Ileum (tissue), 1 donor: ENCODE measurements around the gene LAIR1.

DNA sequence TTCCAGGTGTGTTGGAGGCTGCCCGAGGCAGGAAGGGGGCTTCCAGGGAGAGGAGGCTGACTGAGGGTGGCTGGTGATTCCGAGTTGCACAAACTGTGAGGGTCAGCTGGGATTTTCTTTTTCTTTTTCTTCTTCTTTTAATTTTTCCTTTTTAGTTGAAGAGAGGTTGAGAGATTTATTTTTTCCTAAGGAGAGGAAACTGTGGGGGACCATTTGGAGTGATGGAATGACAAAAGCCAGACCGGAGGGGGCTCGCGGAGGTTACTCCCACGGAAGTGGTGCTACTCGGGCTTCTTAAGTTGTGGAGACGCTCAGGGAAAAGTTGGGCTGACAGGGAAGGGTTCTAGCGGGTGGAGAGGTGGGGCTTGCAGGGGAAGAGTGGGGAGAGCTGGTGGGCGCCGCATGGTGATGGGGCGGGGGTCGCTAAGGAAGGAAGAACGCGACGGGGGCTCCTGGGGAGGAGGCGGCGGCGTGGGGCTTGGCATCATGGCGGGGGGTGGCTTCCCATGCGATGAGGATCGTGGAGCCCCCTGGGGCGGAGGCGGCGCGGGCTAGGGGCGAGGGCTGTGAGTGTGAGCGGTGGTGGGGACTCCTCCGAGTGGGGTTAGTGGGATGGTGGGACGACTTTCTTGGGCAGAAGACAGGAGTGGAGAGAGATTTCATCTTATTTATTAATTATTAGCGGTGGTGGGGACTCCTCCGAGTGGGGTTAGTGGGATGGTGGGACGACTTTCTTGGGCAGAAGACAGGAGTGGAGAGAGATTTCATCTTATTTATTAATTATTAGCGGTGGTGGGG lies 754 bp upstream of the CACNG8 start:
- PRO-cap: no peak

DNA sequence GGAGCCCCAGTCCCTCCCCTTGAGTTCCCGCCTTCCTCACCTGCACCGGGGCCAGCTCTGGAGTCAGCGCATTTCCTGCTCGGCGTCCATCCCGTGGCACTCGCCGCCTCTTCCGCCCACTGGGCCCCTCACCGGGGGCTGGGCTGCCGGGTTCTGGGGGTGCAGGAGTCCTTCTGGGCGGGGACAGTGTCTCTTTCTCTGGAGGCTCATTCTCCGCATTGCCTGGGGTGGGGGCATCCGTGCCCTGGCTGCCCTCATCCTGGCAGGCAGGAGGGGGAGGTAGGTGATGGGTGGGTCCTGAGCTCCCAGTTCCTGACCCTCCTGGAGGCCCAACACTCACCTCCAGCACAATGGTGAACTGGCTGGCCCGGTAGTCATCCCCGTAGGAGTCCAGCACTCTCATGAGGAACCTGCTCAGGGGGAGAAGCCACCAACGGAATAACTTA lies 5.4 kb downstream of the NDUFA3 start:
- PRO-cap: no peak

DNA sequence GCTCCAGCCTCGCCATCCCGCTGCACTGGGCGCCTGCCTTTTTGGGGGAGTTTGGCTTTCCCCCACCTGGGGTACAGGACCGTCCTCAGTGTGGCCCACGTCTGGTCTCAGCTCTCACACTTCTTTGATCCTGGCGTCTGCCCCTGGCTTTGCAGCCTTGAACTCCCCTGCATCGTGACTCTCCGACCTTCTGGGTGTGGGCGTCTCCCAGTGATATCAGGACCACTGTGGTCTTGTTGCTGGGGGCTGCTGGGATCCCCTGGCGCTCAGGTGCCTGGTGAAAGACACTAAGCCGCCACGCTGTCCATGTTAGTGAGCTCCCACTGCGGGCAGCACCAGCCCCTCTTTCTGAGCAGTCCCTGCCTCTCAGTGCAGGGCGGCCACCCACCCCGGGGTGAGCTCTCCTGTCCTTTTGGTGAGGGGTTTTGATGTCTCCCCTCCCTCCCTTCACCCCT lies 1.2 kb downstream of the CNOT3 start:
- PRO-cap: no peak

DNA sequence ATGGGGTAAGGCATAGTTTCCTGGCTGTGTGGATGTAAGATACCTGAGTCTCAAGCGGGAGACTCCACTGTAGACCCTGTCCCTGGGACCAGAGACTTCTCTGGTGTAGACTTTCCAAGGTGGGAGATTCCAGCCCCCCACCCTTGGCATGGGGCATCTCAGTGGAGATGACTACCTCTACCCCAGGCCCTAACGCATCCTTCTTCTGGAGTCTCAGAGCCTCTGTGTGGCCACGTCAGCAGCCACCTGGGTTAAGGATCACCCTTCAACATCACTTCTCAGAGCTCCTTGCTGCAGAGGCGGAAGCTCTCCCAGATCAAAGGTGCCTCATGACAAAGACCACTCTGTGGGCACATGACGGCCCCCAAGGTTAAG lies 2.1 kb downstream of the CNOT3 start:
- PRO-cap: no peak

GRCh38 chr19:54304888-54305727 lies 7.9 kb downstream of the LILRA5 start:
- PRO-cap: no peak

GRCh38 chr19:54312470-54312882 lies 490 bp downstream of the LILRA5 start:
- PRO-cap: no peak

GRCh38 chr19:54316608-54317541 lies 3.9 kb upstream of the LILRA5 start:
- PRO-cap: no peak

- PRO-cap: unidirectional peak, minus-strand start at chr19:54364847
These were observed at the start of gene LAIR1 for GRCh38 chr19:54364553-54365325. Gene LAIR1 (minus strand): TSS chr19:54364931.

- PRO-cap: no peak
These were observed 14.2 kb upstream of the LENG8 start for GRCh38 chr19:54434755-54435322.

- PRO-cap: no peak
These were observed 5.5 kb downstream of the LENG8 start for GRCh38 chr19:54454212-54455200.

DNA sequence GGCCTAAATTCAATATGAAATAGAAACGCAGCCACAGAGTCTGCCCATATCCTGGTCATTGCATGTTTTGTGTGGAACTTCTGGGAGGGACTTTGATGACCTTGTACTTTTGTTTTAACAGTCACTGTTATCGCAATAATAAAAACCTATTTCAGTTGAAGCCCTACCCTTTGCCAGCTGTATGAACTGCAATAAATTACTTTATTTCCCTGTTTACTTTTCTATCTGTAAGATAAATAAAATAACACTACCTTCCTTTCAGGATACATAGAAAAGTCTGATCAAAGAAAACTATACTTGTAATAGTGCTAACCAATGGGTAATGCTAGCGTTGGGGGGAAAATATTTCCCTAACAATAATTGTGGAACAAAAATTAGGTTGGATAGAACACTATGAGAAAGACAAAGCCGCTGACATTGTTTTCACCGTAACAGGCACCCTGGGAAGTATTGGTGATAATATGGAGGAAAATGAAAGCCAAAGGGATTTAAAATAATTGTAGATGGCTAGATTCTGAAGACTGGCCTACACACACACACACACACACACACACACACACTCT lies 4.3 kb upstream of the LENG9 start:
- PRO-cap: no peak

- PRO-cap: no peak
These were observed 2.0 kb downstream of the PPP1R12C start for GRCh38 chr19:55115356-55115940.

DNA sequence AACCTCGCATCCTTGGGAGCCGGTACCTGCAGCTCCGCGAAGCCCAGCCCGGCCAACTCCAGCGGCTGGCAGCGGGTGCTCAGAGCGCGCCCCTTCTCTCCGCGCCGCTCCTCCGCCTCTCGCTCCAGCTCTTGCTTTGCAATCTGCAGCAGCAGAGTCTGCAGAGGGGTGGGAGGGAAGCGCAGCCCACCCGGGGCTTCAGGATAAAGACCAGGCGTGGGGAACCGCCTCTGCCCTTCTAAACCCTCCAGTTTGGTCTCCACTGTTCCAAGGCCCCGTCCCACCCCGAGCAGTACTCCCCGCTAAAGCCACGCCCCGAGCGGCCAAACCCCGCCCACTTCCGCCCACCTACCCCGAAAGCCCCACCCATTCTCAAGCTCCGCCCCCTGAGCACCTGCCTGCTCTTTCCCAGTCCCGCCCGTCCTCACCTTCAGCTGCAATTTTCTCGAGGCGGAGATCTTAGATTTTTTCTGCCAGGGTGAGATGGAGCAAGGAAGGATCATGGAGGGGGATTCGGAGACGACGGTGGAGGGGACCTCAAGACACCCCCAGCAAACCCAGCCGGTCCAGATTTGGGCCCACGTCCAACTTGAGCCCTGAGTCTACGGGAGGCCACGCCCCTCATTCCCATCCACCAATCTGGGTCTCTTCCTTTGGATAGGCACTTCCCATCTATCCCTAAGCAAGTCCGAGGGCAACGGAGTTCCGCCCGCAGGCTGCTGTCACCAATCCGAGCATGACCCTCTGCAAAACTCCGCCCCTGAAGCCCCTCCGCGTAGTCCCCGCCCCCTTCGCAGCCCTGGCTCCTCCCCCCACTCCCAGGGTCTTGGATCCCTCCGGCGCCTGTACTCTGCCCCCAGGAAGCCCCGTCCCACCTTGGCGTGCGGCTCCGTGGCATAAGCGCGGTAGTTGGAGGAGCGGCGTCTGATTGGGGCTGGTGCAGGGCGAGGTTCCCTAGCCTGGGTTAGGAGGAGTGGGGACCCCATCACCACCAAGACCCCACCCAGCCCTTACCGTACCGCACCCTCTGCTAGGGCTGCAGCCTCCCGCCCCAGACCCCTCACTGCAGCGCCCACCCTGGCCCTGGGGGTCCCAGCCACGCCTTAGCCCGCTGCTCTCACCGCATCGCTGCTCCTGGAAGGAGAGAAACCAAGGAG lies 979 bp downstream of the TNNI3 start:
- PRO-cap: no peak

DNA sequence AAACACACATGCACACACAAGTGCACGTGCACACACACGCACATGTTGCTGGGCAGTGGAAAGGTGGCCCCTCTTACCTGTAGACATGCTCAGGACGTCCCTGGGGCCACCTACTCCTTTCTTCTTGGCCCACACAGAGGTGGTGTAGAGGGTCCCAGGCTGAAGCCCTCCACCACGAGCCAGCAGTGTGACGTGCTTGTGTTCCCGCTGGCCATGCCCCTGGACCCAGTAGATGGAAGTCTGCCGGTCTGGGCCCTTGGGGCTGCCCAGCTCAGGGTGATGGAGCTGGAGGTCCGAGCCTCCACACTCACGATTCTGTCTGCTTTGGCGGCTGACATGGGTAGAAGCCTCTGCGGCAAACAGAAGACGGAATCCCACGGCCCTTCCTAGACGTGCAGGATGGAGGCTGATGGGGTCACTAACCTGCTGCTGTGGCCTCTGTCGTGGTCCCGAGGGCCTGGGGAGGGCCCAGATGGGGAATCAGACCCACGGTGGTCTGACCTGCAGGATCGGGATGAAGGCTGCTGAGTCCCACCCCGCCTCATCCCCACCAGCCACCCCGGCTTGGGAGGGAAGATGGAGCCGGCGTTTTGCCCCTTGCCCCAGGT lies 4.5 kb downstream of the TMEM86B start:
- PRO-cap: no peak

GRCh38 chr19:55230351-55231304 lies 2.1 kb upstream of the TMEM86B start:
- PRO-cap: no peak

DNA sequence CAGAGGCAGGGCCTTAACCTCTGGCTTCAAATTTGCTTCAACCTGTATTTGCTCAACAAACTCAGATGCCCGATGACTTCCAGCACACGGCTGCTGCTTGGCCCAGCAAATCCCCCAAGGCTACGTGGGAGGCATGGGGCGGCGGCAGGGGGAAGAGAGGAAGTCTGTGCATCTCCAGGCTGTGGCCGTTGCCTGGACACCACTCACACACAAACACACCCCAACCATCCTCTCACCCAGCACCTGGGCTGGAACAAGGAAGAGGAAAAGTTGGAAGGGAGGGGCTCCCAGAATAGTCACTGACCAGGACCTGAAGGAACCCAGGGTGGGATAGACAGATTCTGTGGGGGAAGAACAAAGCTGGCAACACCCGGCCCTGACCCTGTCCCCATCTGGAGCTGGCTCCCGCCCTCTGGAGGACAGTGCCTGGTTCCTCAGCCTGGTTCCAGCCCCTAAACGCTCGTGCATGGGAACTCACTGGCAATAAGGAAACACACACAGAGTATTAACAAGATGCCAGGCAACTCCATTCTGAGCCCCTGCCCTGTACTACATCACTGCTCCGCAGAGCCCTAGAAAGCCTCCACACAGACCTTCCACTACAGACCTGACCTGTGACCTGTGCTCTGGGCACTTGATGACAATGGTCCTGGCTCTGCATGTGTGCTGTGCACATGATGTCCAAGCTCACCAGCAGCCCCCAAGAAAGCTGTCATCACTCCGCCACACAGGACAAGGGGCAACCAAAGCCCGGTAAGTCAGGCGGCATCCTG lies 11.1 kb downstream of the PPP6R1 start:
- PRO-cap: no peak

GRCh38 chr19:55256804-55257079 lies 2.1 kb downstream of the PPP6R1 start:
- PRO-cap: no peak

DNA sequence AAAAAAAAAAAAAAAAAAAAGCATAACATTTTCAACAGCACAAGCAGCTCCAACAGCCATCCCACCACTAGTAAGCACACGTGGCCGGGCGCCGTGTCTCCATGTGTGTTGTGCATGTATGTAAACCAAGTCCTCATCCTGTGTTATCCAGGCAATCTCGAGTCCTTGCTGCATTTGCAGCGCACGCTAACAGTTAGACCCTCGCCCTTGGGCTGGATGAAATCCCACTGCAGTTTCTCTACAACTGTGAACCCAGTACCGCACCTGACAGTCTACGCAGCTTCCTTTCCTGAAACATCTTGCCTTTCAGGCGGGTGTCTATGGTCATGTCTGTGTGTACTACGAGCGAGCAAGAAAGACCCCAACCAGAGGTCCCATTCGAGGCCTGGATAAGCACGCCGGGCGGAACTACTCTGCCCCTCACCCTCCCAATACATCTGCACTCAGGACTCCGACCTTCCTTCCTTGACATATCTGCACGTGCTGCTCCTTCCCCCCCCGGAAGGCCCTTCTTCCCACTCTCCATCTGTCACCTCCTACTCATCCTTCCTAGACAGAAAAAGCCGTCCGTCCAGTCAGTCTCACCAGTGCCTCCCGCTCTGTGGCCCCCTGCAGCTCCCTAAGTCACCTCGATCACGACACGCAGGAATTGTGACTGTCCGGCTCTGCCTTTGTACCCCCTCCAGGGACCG lies 1.6 kb downstream of the PPP6R1 start:
- PRO-cap: unidirectional peak, plus-strand start at position 556 of the sequence

DNA sequence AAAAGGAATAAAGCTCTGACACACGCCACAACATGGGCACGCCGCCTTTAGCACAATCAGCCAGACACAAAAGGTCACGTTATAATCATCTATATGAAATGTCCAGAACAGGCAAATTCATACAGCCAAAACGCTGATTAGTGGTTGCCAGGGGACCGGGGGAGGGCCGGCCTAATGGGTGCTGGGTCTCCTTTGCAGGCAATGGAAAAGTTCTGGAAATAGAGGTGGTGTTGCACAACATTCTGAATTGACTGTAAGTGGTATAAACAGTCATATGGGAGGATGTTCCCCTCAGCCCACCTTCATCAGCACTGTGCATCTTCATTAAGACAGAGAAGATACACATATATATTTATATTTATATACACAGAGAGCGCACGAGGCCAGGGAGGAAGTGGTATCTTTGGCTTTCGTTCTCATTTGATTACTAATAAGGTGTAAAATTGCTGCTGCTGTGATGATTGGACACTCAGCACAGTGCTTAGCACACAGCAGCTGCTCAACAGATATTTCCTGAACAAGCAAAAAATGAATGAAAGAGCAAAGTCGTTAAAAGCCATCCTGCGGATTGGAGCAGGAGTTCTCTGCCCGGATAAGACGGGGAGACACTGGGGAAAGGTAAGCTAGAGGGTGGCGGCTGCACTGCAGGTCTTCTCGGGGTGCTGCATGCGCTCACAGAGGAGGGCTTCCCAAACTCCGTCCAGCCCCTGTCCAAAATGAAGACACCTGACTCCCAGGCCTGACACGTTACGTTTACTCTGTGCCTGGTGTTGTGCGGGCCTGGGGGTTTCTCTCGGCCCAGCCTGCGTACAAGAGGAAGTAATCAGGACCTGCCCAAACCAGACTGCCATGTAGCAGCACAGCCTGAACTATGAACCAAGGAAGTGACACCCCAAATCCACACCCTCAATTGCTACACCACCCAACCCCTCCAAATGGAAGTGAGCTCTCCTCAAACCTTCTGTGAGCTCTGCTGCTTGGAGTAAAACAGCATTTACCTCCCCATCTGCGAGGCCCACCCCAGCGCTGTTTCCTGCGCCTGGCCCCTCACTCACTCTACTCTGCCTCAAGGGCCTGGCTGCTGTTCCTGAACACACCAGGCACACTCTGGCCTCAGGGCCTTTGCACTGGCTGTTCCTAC lies 3.4 kb downstream of the HSPBP1 start:
- PRO-cap: no peak

DNA sequence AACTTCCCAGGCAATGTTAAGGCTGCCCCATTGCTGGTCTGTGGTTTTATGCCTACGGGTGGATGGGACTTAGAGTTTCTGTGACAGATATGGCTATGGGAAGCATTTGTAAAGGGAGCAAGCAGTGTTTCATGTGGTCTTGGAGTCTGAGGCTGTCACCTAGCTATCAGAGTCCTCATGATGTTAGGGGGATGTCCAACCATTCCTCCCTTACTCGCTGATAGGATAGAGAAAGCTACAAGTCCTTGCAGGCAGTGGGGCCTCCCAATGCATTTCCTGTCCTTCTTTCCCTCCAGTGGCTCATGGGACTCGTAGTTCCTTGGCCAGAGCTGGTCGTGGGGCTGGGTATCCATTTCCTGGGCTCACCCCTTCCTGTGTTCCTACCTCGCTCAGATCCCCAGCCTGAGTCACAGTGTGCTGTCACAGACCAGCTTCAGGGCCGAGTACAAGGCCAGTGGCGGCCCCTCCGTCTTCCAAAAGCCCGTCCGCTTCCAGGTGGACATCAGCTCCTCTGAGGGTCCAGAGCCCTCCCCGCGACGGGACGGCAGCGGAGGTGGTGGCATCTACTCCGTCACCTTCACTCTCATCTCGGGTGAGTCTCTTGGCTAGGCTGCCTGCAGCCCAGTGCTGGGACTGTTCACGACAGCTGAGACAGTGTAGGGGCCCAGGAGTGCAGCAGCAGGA lies 19.1 kb downstream of the TMEM150B start:
- PRO-cap: no peak